AG08470 (cell line): ENCODE data around the gene HAO2.

- RRBS: no CpG with 5 or more reads among the region's 32 CpGs
These were observed 17.7 kb downstream of the TENT5C start for GRCh38 chr1:117623186-117624378.

DNA sequence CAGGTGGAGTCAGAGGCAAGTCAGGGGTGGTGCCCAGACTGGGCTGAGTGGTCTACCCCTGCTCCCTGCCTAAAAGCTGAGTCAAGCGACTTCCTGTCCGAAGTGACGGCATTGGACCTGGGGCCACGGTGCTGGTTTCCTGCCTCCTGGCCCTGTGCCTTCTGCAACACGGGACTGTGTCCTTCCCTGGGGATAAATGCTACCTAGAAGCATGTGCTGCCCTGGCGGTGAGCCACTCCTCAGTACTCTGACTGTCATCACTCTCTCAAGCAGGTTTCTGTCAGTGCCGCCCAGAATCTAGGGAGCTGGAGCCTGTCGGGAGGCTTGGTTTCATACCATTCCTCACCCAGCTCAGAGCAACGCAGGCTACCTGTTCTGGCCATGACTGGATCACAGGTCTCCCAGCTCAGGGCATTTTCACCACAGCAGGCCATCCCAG, 24.8 kb downstream of the TENT5C start:
- RRBS: no CpG with 5 or more reads among the region's 9 CpGs

- RRBS: no CpG with 5 or more reads among the region's 2 CpGs
These were observed 129.3 kb downstream of the GDAP2 start for GRCh38 chr1:117800188-117800387.

DNA sequence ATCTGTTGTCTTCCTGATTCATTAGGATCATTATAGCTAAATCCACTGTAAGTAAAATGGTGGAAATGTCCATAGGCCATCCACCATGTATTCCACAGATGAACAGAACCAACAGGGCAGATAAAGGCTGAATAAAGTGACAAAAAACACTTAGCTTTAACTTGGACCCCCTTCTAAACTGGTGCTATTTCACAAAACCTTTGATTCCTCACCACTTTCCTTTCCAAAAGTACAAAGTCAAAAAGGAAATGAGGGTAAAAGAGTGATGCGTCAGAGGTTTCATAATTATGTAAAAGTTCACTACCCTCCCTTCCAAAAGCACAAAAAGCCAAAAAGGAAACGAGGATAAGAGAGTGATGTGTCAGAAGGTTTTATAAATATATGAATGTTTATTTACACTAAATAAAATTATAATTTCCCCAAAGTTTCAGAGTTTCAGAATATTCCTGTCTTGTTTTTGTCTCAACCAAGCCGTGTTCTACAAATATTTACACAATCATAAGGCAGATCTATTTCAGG, 172.2 kb downstream of the TBX15 start:
- RRBS: no CpG with 5 or more reads among the region's 3 CpGs

GRCh38 chr1:118984246-118985117, 3.7 kb downstream of the TBX15 start:
- RRBS: 4% methylated on average over 11 of the region's 52 CpGs

DNA sequence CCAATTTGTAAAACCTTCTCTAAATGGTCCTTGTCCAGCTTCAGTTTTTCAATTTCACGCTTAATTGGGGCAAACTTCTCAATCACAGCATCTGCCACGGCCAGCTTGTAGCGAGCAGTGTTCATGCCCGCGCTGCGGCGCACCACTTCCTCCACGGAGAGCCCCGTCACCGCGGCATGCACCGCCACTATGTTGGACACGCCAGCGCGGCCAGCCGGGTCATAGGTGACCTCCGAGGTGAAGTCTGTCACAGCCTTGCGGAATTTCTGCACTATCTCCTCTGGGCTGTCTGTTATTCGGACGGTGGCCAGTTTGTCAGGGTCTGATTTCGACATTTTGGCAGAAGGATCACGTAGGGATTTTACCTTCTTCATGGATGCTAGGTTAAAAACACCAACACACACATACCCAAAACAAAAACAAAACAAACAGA, 44.9 kb upstream of the TBX15 start:
- RRBS: no CpG with 5 or more reads among the region's 22 CpGs

DNA sequence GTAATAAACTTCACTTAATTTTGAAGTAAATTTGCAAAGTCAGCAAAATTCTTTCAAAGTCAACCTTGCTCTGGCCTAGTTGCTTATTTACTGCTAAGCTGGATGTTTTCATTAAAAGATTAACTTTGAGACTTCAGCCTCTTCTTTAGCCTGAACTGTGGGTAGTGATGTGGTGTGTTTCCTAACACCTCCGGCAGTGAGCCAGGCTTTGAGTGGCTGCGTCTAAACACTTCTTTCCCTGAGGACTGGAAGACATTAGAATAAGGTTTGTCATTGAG, at the start of gene HAO2:
Gene HAO2 (plus strand): TSS at position 148 of the 278 bp plus-strand sequence.
- RRBS: no CpG with 5 or more reads among the region's 2 CpGs

DNA sequence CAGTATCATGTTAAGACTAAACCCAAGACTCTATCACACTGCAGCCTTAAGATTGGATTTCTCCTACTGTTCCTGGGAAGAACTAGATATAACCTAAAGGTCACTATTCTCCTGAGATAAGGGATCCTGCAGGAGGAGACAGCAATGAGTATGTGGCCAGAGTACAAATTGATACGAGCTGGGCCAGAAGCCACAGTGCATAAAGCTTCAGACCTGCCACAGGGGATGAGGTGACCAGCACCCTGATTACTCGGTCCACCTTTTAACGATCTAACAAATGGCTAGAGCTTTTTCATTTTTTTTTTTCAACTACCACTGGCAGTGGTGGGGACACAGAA, 31.0 kb downstream of the HSD3B1 start:
- RRBS: no CpG with 5 or more reads among the region's 3 CpGs

- RRBS: no CpG with 5 or more reads among the region's 8 CpGs
These were observed 43.1 kb downstream of the ZNF697 start for GRCh38 chr1:119604972-119605419.

DNA sequence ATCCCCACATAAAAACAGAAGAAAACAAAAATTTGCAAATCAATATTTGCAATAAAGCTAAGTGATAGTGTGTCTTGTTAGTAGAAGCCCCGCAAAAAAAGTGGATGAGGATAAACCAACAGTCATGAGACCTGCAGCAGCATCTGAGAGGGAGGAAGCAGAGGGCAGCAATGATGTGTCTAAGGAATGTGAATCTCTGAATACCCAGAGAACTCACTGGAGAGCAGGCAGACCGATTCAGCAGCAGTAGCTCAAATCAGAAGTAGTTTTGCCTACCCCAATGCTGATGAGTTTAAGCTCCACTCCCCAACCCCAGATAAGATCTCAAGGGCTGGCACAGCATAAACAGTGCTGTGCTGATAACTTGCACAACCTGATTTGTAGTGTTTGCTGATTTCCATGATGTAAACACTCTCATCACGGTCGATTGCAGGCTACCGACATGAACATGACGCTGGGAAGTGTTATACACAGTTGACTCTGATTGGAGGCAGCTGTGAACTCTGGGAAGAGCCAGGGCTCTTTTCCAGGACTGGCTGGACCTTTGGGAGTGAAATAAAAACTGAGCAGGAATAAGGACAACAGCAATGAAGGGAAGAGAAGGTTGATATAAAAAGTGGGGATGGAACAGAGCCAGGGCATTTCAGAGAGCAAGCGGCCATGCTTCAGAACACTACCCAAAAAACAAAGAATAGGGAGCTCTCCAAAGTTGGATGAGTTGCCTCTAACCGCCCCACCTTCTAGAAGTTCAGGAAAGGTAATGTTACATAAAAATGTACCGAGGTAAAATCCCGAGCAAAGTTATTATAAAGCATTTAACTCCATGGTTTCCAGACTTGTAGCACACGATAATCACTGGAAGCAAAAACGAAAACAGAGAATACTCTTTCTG, 11.3 kb upstream of the HMGCS2 start:
- RRBS: no CpG with 5 or more reads among the region's 12 CpGs

DNA sequence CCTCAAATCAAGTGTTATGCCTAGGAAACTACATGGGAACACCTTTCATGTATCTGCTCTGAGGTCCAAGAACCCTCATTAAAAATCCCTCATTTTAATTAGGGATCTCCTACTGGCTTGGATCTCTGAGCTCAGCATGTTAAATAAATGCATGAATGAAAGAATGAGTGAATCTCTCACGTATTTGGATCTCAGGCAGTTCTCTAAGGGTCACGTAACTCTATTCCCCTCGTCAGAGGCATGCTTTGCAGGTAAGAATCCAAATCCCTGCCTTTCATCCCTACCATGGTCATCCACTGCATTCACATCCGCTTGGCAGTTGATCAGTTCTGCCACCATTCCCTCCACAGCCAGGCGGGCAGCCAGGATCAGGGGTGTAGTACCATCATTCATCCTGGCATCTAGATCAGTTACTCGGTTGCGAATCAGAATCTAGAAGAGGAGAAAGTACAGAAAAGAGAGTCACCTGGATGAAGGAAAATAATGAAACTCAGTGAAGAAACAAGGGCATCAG, 21.9 kb upstream of the ADAM30 start:
- RRBS: no CpG with 5 or more reads among the region's 7 CpGs

DNA sequence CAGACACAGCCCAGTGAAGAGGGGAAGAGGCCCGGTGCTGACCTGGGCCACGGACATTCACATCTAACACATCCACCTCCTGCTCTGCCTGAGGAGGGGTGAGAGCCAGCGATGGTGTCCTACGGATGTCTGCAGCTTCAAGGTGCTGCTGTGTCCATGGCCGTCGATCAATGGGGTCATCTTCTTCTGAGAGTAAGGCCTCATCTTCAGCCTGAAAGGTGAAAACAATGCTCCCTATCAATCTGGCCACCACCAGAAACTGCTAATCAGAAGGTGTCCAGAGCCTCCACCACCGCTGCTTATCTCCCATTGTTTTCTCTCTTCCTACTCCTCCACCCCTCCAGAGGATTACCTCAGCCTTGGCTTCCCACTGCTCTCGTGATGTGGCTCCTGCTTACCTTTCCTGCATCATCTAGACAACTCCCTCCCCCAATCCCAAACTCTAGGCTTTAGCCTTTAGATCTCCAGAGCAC, 23.9 kb upstream of the ADAM30 start:
- RRBS: no CpG with 5 or more reads among the region's 8 CpGs

DNA sequence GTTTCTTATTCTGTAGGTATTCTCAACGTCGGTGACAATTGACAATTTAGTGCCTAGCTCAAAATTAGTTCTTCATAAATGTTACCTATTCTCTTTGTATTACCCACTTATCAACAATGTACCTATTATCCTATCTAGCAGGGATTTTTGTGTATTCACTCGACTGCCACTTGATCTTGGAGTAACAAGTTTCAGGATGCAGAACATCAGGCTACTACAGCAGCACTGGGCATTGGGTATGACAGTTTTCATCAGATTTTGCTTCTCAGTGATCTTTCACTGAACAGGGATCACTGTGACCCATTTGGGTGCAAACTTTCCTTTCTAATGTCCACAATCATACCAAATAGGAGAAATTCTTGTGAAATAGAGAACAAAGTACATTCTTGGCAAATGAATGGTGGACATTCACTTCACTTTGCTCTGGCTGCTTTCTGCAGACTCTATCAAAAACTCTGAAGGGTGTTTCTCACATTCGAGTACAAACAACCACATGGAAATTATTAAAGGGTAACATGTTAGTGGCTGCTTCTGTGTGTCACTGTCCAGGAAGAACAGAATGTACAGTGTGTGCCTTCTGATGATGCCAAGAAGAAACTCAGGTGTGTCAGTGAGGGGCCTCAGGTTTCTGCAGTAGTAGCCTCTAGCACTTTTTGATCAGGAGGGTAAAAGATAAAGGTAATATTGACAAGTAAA, 61.8 kb upstream of the ADAM30 start:
- RRBS: no CpG with 5 or more reads among the region's 4 CpGs

- RRBS: no CpG with 5 or more reads among the region's 8 CpGs
These were observed 3.1 kb upstream of the SEC22B start for GRCh38 chr1:120179177-120180032.

GRCh38 chr1:120180033-120180499, 3.7 kb upstream of the SEC22B start:
- RRBS: no CpG with 5 or more reads among the region's 16 CpGs

GRCh38 chr1:120342363-120343129, 72.3 kb upstream of the NBPF8 start:
- RRBS: no CpG with 5 or more reads among the region's 25 CpGs

DNA sequence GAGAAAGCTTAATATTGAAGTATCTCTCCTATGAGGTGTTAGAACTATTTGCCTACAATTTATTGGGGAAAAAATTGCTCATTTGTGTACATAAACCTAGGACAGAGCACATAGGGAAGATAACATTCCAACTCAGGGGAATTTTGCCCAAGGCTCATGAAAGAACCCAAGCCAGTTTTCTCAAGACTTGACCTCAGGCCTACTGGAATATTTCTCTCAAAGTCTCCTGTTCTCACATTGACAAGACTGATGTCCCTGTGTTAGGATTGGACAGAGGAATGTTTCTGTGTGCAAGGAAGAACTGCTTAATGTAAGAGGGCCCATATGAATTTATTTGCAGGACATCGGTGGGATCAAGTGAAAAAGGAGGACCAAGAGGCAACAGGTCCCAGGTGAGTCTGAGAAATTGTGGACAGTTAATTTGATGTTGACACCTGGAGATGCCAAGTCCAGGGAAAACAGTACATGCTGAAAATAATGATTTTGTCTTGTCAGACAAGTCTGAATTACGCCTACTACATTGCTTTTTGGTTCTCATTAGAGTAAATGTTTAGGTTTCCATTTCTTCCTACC, 45.5 kb downstream of the NBPF8 start:
- RRBS: no CpG with 5 or more reads among the region's 2 CpGs

DNA sequence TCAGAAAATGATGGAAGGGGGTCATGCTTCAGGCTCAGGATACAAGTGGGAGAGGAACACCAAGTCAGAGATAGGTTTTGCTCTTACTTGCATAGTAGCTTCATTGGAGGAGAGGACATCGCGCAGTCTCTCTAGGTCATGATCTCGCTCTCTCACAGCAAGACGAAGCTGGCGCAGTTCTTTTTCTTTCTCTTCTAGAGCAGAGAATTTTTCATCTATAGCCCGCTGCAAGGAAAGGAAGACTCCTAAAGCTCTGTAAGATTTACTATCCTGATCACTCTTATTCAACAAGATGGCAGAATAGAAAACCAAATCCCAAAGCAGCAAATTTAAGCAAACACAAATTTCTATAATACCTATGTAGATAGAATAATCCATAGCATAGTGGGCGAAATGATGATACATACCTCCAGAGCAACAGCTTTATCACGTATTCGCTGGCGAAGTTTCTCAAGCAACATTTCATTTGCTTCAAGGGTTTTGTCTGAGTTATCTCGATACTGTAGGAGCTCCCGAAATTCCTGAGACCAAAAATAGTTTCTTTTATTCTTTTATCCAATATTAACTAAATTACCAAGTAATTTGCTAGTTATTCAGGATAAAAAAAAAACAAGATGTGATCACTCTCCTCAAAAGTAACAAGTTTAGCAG, 129.2 kb downstream of the NBPF8 start:
- RRBS: no CpG with 5 or more reads among the region's 12 CpGs

DNA sequence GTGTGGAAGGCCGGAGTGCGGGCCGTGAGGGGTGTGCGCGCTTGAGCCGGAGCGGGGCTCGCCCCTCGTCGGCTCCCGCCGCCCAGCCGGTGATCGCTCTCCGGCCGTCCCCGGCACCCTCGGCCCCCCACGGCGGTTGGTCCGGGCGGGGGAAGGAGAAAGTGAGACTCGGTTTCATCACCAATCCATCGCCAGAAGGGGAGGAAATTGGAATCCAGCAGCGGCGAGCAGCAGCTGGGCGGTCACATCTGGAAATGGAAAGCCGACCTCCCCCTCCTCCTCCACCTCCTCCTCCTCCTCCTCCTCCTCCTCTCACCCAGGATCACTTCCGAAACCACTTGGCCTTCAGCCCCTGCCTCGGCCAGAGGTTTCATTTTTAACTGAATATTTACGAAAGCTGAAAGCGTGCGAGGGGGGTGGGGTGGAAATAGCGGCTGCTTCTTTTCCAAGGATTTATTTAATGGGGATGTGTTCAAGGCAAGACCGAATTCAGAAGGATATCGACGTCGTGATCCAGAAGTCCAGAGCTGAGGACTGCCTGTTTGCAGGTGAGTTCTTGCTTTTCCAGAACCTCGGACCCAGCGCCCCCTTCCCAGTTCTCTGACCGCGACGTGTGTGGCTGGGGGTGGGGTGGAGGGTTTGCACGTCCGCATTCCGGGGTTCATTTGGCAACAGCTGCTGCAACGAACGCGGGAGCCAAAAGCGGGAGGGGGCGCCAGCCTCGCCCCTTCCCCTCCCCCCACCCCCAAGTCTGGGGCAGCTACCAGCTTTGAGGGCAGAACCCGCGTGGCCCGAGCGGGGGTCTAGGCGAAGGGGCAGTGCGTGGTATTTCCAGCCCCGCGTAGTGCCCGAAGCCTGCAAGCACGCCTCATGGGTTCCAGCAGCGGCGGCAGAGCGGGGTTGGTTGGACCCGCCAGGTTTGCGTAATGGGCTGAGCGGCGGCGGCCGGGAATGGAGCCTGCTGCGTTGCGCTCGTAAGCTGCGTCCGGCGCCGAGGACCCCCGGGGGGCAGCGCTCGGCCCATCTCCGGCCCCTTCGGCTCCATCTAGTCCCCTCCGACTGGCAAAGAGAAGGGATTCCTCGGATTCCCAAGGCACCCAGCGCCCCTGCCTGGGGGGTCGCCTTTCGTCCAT, 23.7 kb downstream of the PPIAL4A start:
- RRBS: no CpG with 5 or more reads among the region's 88 CpGs

GRCh38 chr1:120914036-120914673, 24.6 kb downstream of the PPIAL4A start:
- RRBS: no CpG with 5 or more reads among the region's 39 CpGs